ENCODE results near the genes CSRNP2 and SMAGP.

DNA sequence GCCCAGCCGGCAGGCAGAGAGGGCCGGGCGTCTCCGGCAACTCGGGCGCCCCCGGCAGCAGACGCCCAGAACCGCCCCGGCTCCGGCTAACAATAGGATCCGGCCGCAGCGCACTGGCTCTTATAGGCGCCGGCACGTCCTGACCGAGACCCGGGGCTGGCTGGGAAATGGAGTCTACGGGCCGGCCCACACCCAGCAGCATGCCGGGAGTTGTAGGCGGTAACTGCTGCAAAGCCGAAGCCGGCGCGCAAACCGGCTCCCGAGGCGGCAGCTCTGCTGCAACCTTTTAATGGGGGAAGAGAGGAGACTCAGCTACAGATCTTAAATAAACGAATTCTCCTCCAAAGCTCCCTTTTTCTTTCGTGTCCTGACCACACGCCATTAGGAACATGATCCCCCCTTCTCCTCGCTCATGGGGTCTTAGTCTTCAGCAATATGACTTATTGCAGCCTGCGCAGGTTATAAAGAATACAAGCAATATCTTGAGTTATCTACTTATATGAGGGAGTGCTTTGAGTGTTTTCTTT, at the start of gene CSRNP2:
TSS of gene CSRNP2 (minus strand) at position 94 of the 527 bp plus-strand sequence.
- RRBS = 10% methylated on average over 4 of the region's 35 CpGs

DNA sequence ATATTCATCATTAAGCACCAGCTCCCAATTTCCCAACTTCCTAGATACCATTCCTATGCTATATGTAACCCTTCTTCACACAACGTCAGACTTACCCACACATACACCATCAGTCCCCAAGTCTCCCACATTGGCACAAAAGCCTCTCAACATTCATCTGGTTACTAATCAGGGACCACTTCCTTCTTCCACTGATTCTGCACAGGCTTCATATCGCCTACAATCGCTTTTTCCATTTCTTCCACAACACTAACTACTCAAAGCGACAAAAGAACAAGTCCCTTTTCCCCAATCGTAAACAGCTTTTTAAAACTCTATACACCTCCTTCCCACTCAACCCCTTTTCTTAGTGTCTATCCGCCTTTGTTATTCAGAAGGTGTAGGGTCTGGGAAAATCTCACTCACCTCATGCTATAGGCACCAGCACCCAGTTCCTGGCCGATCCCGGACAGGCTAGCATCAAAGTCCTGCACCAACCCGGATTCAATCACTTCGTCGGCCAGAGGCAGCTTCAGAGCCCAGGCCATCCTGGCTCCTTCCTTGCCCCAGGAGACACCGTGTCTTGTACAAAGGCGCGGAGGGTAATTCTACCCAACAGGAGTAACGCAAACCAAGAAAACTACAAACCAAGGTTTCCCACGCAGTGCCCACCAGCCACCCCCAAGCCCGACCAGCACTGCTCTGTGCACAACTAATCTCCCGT, 888 bp downstream of the TFCP2 start:
- RRBS = no CpG with 5 or more reads among the region's 18 CpGs

GRCh38 chr12:51246232-51246954, 7.8 kb downstream of the DAZAP2 start:
- RRBS = no CpG with 5 or more reads among the region's 7 CpGs

GRCh38 chr12:51269303-51270020, 753 bp downstream of the SMAGP start:
- RRBS = 13% methylated on average over 29 of the region's 53 CpGs

DNA sequence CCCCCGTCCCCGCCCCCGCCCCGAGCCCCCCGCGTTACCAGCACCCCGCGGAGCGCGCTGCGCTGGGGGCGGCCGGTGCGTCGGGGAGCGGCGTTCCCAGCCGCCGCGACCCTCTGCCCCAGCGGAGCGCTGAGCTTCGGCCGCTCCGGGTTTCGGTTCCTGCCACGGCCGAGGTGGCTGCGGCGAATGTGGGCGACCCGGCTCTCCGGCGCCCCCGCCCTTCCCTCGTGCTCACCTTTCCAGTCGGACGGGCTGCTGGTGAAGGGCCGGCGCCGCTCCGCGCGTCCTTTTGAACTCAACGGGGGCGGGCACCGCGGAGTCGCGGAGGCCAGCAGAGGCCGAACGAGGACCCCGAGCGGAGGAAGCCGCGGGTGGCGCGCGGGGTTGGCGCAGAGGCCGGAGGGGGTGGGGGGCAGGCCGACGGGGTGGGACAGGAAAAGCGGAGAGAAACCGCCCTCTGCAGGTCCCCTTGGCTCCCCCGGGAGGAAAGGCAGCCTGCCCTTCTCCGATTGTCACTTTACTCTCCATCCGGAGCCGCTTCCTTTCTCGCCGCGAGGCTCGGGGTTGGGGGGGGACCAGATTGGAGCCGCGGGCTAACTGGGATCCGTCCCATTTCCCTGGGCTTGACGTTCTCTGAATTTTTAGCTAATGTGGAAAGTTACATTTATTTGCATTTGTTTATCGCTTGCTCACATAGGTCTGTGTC, at the start of gene SMAGP:
TSS of gene SMAGP (minus strand) at position 395 of the 706 bp plus-strand sequence.
- RRBS = 3% methylated on average over 34 of the region's 78 CpGs

DNA sequence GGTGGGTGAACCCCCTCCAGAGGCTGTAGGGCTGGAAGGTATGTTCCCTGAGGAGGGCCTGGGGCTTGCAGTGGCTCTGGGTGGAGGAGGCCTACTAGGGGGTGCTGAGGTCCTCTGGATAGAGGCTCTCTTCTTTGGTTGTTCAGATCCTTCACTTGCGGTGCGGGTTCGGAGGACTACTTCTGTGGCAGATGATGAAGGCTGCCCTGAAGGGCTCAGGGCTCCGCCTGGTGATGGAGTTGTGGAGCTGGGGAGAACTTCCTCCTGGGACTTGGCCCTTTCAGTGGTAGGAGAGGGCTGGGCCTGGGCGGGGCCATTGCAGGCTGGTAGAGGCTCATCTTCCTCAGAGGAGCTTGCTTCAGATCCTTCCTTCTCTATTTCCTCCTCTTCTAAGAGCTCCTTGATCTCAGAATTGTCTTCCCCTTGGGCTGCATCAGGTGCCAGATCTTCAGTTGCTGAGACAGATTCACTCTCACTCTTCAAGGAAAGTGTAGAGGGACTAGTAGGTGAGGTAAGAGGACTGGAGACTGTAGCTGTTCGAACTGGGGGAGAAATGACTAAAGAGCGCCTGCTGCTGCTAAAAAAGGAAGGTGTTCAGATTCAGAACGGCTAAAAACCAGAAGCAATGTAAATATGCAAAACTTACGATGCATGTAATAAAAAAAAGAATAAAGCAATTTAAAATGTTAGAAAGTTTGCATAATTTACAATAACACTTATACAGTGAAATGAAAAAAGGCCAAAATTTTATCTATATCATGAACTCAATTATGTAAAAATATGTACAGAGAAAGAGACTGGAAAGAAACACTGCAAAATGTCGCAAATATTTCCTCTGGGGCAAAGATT, 21.8 kb upstream of the SMAGP start:
- RRBS = no CpG with 5 or more reads among the region's 10 CpGs

DNA sequence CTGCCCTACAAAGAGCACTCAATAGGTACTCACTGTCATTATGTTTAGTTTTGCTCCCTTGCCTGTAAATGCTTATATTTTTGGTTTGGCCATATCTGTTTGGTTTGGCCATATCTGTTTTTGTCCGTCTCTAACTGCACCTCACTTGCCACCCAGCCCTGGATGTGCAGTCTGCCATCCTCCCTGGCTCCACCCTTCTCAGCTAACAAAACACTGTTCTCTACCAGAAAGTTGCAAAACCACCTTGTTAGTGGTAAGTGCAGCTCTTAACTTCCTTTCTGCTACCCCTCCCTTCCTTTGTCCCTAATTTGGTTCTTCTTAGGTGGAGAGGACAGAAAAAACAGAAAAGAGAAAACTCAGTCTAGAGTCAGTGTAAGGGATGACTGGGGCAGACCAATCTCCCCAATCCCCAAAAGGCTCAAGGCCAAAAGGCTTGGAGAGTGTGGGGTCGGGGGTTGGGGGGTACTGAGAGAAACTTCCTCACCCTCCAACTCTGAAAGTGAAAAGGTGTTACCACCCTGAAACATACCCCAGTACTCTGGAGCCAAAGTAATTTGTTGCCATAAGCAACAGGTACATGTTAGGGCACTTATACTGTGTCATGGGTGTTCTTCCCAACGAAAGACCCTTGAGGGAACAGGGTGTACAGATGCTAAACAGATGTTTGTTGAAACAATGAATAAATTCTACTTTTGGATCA, 5.0 kb downstream of the BIN2 start:
- RRBS = no CpG with 5 or more reads among the region's 3 CpGs

DNA sequence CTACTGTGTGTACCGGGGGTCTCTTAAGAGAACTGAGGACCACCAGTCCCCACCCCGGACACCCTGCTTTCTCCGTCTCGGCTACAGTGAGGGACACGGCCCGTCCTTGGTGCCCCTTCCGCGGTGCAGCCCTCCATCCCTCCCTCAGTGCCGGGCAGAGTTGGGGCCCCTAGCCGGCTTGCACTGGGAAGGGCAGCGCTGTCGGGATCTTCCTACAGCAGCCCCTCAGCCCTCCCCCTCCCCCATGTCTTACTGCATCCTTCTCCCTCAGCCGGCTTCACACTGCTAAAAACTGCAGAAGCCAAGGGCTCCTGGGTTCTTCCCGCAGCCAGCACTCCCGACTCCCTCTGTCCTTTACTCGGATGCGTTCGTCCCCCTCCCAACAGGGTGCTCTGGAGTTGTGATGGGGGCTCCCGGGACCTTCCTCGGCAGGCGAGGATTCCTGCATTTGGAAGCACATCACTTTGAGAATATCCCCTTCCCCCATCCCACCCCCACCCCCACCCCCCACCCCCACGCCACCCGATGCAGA, 592 bp downstream of the SCN8A start:
- RRBS = 6% methylated on average over 10 of the region's 23 CpGs

- RRBS = 13% methylated on average over 39 of the region's 126 CpGs
Measured at GRCh38 chr12:51820304-51821364, 5.9 kb upstream of the TMDD1 start.

GRCh38 chr12:51905402-51906362, 1.6 kb upstream of the ACVRL1 start:
- RRBS = no CpG with 5 or more reads among the region's 19 CpGs

- RRBS = 25% methylated on average over 9 of the region's 24 CpGs
Measured at GRCh38 chr12:51923395-51923850, 16.1 kb downstream of the ACVRL1 start.

DNA sequence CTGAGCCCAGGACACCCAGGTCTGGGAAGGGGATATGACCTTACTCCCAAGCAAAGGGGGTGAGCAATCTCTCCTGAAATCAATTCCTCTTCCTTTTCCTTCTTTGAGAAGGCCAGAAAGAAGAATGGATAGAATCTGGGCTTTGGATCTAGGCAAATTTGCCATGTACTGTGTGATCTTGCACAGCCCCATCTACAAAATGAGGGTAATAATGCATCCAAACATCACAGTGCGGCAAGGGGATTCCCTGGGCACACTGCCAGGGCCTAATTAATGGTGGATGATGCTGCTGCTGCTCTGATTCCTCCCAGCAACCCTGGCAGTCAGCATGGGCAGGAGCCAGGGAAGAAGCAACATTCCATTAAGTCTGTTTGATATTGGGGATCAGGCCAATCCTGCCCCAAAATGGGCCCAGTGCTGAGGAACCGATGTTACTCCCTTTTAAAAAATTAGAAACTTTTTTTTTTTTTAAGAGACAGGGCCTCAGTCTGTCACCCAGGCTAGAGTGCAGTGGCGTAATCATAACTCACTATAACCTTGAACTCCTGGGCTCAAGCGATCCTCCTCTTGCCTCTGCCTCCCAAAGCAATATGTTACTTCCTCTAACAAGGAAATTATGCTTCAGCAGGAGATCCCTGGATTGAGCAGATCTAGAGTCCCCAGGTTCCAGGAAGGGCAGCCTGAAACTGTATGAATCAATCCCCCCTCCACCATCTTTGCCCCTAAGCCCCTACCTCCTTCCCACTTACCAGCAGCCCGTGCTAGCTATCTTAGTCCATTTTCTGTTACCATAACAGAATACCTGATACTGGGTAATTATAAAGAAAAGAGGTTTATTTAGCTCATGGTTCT, 4.6 kb downstream of the TAMALIN start:
- RRBS = no CpG with 5 or more reads among the region's 5 CpGs

DNA sequence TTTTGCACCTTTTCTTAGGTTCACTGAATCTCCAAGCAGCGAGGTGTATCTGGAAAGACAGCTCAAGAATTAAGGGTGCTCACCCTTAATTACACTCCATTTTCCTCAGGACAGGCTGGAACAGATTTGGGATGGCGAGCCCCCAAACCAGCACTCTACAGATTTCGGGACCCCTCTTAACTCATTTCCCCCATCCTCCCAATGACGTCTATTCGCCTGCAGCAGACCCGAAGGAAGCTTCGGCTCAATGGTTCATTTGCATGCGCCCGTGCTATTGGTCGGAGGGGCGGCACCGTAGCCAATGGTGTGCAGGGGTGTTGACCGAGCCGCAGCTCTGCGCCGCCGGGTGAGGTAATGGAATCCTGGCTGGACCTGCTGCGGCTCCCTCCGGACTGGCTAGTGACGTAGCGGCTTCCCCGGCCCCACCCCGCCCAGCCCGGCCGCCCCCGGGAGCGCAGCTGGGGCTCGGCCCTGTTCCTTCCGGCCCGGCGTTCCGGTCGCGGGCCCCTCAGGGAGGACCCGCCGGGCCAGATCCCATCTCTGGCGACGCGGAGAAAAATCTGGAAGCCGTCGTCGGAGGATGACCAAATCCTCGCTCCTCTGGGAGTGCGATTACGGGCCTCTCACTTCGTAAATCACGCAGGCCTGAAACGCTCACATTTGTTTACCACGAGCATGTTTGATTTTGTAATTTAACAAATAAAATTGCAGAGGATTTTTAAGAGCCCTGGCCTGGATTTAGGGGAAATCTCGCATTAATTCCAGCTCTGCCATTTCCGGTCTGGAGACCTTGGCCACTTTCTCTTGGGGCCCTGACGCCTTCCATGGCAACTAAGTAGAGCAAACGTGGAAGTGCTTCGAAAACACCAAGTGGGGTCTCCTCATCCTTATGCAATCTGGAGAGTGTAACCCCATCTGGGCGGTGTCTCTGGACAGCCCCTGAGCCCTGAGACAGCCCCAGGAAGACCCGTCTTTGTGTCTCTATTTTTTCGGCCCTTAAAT, 18.2 kb upstream of the NR4A1 start:
- RRBS = 2% methylated on average over 1 of the region's 57 CpGs

GRCh38 chr12:52038533-52039217, 12.6 kb upstream of the NR4A1 start:
- RRBS = no CpG with 5 or more reads among the region's 8 CpGs

- RRBS = no CpG with 5 or more reads among the region's 5 CpGs
Measured at GRCh38 chr12:52039315-52039726, 11.9 kb upstream of the NR4A1 start.

DNA sequence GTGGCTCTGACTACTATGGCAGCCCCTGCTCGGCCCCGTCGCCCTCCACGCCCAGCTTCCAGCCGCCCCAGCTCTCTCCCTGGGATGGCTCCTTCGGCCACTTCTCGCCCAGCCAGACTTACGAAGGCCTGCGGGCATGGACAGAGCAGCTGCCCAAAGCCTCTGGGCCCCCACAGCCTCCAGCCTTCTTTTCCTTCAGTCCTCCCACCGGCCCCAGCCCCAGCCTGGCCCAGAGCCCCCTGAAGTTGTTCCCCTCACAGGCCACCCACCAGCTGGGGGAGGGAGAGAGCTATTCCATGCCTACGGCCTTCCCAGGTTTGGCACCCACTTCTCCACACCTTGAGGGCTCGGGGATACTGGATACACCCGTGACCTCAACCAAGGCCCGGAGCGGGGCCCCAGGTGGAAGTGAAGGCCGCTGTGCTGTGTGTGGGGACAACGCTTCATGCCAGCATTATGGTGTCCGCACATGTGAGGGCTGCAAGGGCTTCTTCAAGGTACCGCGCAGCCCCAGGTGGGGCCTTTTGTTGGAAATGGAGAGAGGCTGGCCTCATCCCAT, 3.5 kb downstream of the NR4A1 start:
- RRBS = no CpG with 5 or more reads among the region's 20 CpGs

DNA sequence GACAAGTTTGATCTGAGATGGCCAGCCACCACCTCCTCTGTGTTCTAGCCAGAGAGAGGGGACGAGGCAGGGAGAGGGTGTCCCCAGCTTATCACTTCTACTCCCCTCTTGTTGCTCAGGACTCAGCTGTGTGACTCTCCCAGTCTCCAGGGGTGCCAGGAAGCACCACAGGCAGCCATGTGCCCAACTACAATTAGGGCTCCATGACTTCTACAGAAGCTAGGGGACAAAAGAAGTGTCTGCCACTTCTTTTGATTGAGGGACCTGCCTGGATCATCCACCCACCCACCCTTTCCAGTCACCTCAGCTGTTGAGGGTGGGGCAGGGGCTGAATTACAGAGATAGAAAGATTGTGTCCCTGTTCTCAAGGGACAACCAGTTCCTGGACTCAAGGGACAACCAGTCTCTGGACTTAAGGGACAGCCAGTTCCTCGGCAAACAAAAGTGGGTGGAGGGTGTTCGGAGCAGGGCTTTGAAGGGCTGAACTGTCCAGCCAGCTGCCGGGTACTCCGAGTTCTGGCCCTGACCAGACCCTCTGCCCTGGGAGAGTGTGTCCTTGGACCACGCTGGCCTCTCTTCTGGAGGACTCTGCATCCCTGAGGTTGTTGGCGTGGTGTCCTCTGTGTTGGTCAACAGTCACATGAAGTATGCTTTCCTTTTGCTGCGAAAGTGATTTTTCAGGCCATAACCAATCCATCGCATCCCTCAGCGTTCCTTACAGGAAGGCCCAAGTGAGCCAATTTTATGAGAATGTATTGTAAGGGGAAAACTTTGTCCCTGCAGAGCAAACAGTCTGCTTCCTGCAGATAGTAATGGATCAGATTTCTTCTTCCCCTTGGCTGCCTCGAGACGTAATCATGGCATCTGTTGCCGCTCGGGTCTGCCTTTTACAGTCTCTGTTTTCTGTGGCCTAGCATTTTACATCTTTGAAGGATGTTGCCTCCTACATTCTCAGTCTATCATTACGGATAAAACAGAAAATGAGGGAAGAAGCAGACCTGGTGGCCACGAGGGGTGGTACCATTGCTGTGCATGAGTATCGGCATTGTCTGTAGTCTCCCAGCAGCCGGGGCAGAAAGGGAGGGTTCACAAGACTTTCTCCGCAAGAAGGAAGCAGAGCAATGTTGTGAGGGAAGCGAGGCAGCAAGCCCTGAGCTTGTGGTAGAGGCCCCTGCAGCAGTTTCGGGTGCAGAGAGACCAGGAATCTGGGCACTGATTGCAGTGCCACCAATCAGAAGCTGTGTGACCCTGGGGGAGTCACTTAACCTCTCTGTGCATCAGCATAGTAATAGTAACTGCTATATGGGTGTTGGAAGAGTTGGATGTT, 47.2 kb downstream of the SMIM41 start:
- RRBS = no CpG with 5 or more reads among the region's 21 CpGs

- RRBS = no CpG with 5 or more reads among the region's 5 CpGs
Measured at GRCh38 chr12:52175352-52175559, 16.6 kb downstream of the KRT80 start.

DNA sequence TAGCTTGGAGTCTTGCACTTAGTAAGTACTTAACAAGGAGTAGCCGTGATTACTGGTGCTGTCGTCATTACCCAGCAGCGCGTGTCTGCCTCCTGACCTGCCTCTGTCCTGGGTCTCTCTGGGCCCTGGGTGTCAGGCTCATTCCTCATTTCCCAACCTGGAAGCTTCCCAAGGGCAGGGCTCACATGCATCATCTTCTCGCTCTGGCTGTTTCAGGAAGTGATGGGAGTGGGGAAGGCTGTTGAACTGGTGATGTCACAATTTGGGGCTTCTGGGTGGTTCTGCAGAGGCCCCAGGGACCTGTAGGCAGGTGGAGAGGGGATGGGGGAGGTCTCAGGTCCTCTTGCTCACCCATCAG, 18.8 kb upstream of the KRT80 start:
- RRBS = no CpG with 5 or more reads among the region's 5 CpGs

GRCh38 chr12:52304690-52305413, 13.5 kb upstream of the KRT81 start:
- RRBS = no CpG with 5 or more reads among the region's 17 CpGs